Measurements from ENCODE around the genes TRANK1, XYLB and SCN10A.

- PRO-cap: no peak
Observed at GRCh38 chr3:36833211-36833770, 68.9 kb upstream of the DCLK3 start.

DNA sequence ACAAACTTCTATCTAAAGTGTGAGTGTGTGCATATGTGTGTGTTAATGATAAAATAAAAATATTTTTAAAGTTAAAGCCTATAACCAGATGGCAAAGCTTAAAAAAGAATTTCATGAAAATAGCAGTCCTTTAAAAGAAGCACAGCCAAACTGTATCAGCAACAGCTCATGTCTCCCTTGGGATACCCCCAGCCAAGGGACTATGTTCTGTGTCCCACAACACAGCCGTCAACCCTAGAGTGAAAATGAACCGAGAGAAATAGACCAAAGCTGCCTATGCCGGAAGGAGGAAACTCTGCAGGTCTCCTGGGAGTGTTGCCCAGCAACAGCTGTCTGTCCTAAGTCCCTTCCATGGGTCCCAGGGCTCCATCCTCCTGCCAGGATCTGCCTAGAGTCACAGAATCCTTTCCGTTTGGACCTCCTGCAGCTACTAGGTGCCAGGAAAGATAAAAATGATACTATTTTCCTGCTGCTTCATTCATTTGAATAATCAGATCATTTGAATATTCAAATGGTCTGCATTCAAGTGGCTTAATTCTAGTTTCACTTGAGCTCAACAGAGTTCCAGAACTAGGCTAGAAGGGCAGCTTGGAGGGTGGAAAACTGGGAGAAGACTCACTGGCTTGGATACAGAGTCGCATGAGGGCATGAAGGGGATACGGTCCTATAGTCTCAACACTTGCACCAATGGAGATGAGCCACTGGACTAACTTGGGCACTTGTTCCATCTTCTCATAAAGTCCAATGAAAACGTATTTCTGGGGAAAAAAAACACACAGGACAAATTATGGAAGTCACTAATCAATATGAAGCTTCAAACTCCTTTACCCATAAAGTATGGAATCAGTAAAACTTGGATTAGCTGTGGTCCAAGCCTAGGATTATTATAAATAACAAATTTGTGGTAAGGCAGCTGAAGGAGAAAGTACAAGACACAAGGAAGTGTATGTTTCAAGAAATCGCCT lies 53.0 kb downstream of the TRANK1 start:
- PRO-cap: no peak

GRCh38 chr3:36944583-36945480 lies at the start of gene TRANK1:
TSS of gene TRANK1 (minus strand) at chr3:36945054.
- PRO-cap: unidirectional peak, minus-strand start at chr3:36944992; unidirectional peak, minus-strand start at chr3:36945054

- PRO-cap: no peak
Observed at GRCh38 chr3:36988370-36989061, 4.4 kb downstream of the EPM2AIP1 start.

DNA sequence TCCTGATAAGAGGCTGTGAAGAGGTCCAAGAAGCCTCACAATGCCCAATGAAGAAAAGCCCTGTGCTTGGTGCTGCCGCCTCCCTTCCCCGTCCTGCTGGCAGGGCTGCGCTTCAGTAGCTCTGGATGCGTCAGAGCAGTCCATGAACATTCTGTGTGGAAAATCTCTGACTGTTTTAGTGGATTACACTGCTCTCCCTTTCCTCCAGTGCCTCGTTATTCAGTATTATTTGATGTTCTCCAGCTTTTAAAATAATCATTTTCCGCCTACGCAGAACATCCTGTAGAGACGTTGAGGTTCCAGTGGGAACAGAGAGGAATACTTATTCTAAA lies 39.7 kb downstream of the MLH1 start:
- PRO-cap: no peak

GRCh38 chr3:37140877-37141325 lies 33.5 kb downstream of the LRRFIP2 start:
- PRO-cap: no peak

GRCh38 chr3:37302519-37303336 lies 59.7 kb downstream of the GOLGA4 start:
- PRO-cap: no peak

- PRO-cap: no peak
Observed at GRCh38 chr3:37385692-37386376, 66.1 kb upstream of the ITGA9 start.

- PRO-cap: no peak
Observed at GRCh38 chr3:37556638-37557109, 104.7 kb downstream of the ITGA9 start.

DNA sequence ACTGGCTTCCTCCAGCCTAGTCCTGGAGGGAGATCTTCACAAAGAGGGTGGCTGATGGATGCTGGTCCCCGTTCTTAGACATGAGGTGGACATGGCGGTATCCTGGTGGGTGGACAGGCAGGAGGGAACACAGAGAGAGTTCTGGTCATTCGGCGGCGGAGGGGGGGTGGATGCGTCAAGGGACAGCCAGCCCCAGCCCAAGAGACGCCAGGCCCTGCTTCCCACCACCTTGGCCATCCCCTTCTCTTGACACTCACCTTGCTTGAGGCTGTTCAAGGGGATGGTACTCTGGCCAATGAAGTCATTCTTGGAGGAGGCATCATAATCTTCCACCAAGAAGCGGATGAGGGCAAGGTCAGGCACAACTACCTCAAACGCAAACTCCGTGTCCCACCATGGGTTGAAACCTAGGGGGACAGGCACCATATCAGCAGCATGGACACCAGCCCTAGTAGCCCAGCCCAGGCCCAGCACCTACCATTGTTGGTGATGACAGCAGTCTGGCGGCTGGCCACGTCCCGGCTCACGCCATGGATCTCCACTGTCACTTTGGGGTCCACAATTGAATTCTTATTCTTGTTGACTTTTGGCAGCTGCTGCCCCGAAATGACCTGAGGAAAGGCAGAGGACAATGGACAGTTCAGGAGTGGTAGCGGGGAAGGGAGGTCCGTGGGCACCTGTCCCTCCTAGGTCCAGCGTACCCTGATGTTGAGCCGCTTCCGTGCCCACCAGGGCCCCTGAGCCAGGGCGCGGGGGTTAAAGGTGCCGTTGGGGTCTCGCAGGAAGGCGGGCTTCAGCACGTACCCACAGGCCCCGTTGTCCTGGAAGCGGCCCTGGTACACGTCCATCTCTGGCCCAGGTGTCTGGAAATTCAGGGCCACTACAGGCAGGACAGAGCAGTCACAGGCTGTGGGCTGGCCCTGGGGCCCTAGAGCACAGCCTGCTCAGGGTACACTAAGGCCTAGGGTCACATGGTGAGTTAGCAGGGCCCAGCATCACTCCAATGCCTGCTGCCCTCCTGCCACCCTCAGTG lies 17.5 kb downstream of the VILL start:
- PRO-cap: no peak

DNA sequence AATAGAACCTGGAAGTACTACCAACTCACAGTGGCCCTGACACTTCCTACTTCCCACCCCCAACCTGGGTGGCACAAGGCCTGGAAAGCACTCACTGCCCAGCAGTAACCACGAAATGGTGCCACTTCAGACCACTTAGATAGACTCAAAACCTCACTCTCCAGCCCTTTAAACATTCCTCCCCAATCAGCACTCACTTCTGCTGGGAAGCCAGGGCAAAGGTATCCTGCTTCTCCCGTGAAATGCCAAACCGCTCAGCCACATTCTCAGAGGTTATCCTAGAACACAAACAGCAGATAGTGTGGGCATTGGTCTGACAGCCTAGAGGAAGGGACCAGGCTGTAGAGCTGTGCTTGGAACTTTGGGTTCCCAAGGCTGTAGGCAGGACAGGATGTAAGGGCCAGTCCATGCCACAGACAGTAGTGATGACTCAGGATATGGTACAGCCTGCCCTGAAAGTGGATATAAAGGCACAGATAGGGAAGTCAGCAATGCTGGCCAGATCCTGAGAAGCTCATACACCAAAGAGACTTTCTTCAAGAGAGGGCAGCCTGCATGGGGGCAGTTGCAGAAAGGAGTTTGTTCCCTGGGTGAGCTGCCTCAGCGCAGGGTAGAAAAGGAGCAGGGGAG lies 9.2 kb downstream of the ACAA1 start:
- PRO-cap: unidirectional peak, minus-strand start at position 390 of the sequence

GRCh38 chr3:38226314-38226944 lies 39.2 kb upstream of the SLC22A13 start:
- PRO-cap: no peak

DNA sequence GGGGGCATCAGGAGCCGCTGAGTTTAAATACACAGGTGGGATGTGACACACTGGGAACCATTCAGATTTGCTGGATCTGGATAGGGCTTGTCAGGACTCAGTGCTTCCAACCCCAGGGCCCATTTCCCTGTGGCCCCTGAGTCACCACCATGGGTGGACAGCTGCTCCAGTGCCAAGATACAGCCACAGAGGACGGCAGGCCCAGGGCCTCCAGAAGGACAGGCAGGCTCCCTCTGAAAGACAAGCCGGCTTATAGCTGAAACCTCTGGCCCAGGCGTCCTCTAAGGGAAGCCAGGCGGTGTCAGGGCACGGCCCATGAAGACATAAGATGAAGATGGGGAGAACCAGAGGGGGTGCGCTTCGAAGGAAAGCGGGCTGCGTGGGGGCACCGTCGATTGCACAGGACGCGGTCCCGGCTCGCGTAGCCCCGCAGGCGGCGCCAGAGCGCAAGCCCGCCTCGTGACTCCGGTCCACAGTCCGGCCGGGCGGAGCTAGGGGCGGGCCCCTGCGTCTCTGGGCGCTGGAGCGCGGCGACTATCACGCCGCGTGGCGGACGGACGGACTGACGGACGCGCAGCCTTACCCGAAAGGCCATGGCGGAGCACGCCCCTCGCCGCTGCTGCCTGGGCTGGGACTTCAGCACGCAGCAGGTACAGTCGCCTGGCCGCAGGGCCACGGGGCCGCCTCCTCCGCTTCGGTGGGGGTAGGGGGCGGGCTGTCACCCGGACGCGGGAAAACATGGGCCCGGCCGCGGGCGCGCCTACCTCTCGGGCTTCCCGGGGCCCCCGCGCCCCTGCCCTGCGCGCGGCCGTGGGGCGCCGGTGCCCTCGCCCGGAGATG lies at the start of gene XYLB:
XYLB (plus strand) TSS at position 510 of the 840 bp plus-strand sequence.
- PRO-cap: bidirectional peak, plus-strand start at position 540 of the sequence, minus-strand start at position 564 of the sequence

DNA sequence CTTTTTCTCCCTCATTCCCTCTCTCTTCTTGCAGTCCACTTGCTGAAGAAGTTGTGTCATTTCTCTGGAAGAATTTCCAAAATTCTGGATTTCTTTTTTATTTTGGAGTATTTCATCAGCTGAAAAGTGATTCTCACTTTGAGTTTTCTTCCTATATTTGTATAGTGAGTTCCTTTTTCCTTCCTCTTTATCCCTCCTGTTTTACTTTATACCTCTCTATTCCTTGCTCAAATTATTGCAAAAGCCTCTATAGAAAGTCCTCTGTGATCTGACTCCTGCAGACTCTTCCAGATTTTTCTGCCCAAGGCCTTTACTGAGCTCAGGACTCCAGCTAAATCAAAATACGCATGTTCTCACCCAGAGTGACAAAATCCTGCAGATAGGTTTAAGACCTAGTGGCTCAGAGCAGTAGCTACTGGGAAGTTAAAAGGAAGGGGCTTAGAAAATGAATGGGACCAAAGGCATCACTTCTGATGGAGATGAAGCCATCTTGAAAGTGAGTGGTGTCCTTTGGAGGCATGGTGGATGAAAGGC lies 39.8 kb upstream of the ACVR2B start:
- PRO-cap: no peak

- PRO-cap: no peak
Observed at GRCh38 chr3:38489621-38490133, 6.5 kb upstream of the EXOG start.

GRCh38 chr3:38816208-38816446 lies at the start of gene SCN10A:
TSS of gene SCN10A (minus strand) at chr3:38816217.
- PRO-cap: no peak

DNA sequence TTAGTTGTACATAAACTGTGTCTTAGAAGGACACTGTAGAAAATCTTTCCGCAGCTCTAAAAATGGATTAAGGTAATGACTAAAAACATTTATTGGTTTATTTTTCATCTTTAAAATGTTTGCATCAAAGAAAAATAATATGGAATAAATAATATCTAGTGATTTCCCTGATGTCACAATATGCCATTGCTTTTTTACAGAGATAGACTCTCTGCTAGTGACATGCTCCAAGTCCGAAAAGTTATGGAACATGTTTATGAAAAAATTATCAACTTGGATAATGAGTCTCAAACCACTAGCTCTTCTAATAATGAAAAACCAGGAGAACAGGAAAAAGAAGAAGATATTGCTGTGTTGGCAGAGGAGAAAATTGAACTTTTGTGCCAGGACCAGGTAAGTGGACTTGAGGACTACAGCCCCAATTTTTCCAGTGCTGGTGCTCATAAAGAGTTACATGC lies 13.7 kb downstream of the GORASP1 start:
- PRO-cap: no peak

DNA sequence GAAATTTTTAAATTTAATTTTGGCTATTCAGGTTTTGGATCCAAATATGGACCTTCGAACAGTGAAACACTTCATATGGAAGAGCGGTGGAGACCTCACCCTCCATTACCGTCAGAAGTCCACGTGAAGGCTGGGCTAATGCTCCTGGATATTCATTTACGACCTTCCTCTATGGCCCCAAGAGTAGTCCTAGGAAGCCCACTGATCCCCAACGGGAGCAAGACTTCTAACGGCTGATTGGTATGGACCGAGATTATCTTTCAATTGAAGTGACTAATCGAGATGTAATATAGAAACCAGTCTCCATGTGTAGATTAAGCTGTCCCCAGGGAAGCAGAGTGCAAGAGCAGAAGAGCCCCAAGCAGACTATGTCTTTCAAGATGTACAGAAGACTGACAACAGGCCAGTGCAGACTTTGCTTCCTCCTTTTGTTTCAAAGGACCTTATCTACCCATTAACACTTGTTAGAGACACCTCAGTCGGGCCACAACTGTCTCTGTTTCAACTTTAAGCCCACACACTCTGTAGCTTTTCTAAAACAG lies 12.7 kb downstream of the GORASP1 start:
- PRO-cap: no peak

GRCh38 chr3:39202036-39202289 lies 9.6 kb upstream of the XIRP1 start:
- PRO-cap: no peak

- PRO-cap: no peak
Observed at GRCh38 chr3:39281478-39281984, 1.7 kb upstream of the CX3CR1 start.